CD14-positive monocyte (primary cell): Measurements from ENCODE around the genes PCYOX1, ADD2 and ATP6V1B1.

GRCh38 chr2:70044688-70045499, 42.4 kb upstream of the PCBP1 start:
- CAGE, long polyA plus RNA = no peak

GRCh38 chr2:70070713-70071134, 16.6 kb upstream of the PCBP1 start:
- CAGE, long polyA plus RNA = no peak

DNA sequence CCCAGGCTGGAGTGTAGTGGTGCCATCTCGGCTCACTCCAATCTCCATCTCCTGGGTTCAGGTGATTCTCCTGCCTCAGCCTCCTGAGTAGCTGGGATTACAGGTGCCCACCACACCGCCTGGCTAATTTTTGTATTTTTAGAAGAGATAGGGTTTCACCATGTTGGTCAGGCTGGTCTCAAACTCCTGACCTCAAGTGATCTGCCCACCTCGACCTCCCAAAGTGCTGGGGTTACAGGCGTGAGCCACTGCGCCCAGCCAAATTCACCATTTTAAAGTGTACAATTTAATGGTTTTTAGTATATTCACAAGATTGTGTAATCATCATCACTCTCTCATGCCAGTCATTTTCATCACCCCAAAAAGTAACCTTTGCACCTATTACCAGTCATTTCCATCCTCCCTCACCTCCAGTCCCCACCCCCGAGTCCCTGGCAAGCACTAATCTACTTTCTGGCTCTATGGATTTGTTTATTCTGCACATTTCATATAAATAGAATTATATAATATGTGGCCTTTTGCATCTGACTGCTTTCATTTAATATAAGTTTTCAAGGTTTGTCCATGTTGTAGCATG, 10.7 kb downstream of the PCBP1 start:
- CAGE, long polyA plus RNA = no peak

GRCh38 chr2:70103737-70104199, 16.5 kb downstream of the PCBP1 start:
- CAGE, long polyA plus RNA = no peak

- CAGE, long polyA plus RNA = no peak
Observed at GRCh38 chr2:70115352-70116495, 28.4 kb downstream of the PCBP1 start.

DNA sequence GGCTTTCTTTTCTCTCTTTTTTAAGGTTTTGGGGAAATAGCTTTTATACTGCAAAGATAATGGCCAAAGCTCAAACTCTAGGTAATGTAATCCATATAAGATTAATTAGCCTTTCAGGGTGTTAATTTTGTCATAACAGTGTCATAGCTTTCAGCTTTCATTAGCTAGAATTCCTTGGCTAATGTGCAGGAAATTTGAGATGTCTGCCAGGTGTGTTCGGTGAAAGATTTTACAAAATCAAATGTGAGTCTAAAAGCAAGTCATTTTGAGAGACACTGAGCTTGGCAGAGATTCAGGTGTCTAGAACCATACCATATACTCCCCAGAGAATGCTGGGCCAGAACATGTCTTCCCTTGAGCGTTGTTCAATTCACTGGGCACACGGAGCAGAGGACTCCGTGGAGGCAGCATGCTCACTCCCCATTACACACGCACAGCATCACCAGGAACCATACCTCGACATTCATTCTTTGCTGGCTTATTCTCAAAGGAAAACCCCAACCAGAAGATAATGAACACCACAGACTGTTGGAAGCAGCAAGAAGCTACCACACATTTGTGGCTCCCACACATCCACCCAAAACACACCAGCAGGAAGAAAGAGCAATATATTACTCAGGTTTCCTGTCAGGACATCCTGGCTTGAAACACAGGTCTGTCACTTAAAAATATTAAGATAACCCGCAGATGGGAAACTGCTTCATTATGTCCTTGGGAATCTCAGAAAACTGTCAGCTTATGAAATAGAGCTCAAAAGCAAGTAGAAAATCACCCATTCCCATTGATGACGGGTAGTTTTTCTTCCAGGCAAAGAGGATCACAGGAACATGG, 46.2 kb downstream of the PCBP1 start:
- CAGE, long polyA plus RNA = no peak

GRCh38 chr2:70257829-70258300, at the start of gene PCYOX1:
Gene PCYOX1 (plus strand): TSS chr2:70258137.
- CAGE, long polyA plus RNA = no peak

- CAGE, long polyA plus RNA = no peak
Observed at GRCh38 chr2:70292634-70293608, 619 bp downstream of the SNRPG start.

- CAGE, long polyA plus RNA = no peak
Observed at GRCh38 chr2:70381745-70382281, 79.9 kb upstream of the FAM136A start.

DNA sequence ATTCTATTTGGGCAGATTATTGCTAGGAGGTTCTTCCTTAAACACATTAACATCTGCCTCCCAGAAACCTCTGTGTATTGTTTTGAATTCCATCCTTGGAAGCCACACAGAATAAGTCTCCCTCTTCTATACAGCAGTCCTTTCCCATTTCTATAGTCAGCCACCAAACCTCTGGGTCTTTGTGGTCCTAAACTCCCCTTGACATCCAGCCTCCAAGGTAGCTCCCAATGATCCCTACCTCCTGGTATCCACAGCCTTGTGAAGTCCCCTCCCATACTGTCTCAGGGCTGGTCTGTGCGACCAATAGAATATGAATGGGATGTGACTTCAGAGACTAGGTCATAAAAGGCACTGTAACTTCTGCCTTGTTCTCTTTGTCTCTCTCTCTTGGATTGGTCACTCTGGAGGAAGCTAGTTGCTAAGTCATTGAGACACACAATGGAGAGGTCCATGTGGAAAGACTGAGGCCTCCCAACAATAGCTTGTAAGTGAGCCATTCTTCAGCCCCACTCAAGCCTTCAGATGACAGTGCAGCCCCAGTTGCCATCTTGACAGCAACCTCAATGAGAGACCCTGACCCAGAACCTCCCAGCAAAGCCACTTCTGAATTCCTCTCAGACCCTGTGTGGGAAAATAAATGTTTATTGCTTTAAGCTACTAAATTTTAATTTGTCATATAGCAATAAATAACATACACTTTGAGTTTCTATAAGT, 72.1 kb downstream of the TGFA start:
- CAGE, long polyA plus RNA = no peak

- CAGE, long polyA plus RNA = no peak
Observed at GRCh38 chr2:70552501-70553319, 916 bp downstream of the TGFA start.

GRCh38 chr2:70767330-70768350, at the start of gene ADD2:
Gene ADD2 (minus strand): TSS chr2:70768200.
- CAGE, long polyA plus RNA = no peak

DNA sequence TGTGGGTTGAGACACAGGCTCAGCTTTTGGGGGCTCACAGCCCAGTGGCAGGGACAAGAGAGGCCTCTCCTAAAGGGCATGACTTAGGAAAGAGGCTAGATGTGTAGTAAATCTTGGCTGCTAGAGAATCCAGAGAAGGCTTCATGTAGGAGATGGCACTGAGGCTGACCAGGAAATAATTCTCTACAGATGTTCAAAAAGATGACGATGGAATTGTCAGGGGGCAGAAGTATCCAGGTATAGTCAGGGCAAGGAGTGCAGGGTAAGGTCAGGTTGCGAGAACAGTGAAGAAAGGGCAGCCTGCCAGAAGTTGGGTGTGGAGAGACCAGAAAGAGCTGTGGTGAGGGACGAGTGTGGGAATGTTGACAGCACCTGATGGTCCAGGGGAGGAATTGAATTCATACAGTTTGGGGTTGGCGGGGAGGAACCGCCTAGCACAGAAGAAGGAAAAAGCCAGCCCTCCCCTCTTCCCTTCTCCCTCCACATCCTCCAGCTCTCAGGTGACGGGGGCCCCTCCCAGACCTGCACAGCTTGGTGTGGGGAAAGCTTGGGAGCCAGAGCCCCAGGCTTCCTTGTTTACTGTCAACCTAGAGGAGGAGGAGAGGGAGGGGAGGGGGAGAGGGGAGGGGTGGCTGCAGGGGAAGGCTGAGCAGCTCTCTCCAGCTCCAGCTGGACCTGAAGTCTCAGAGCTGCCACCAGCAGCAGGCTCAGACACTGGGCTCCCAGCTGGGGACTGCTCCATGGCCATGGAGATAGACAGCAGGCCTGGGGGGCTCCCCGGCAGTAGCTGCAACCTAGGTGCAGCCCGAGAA, at the start of gene ATP6V1B1:
Gene ATP6V1B1, plus strand, starts transcription at position 686 of the 812 bp plus-strand sequence.
- CAGE, long polyA plus RNA = no peak

DNA sequence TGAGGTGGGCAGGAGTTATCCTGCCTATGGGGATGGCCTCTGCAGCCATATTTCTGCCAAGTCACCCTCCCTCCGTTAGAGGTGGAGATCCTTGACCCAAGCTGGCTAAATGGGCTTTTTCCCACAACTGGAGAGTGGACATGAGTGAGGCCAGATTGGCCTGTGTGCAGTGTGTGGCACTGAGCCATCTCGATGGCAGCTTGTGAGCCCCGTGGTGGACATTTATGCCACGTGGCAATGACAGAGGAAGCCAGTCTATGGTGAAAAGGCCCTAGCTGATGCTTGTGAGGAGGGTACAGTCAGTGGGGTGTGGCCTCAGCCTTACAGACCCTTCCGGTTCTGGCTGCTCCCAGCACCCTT, 9.6 kb upstream of the TEX261 start:
- CAGE, long polyA plus RNA = no peak

DNA sequence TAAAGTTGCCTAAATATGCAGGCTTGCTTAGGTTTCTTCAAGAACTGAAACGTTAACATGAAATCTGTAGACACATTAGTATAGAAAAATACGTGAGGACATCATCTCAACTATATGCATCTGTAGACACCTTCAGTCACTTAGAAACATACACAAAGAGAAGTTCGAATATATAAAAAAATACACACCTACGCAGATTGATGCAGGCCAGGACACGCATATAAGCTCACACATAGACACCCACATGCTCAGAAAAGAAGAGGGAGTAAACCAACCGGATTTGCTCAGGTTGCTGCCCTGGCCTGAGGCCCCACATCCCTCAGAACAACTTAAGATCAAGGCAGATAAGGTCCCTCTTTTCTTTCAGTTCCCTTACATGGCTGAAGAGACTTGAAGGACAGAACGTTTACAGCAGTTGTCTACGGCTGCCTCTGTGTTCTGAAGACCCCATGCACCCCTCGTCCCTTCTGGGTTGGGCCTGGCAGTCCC, 4.5 kb upstream of the NAGK start:
- CAGE, long polyA plus RNA = no peak

- CAGE, long polyA plus RNA = no peak
Observed at GRCh38 chr2:71357110-71357878, 25.7 kb downstream of the ZNF638 start.

- CAGE, long polyA plus RNA = no peak
Observed at GRCh38 chr2:71416739-71417695, 49.5 kb upstream of the DYSF start.

DNA sequence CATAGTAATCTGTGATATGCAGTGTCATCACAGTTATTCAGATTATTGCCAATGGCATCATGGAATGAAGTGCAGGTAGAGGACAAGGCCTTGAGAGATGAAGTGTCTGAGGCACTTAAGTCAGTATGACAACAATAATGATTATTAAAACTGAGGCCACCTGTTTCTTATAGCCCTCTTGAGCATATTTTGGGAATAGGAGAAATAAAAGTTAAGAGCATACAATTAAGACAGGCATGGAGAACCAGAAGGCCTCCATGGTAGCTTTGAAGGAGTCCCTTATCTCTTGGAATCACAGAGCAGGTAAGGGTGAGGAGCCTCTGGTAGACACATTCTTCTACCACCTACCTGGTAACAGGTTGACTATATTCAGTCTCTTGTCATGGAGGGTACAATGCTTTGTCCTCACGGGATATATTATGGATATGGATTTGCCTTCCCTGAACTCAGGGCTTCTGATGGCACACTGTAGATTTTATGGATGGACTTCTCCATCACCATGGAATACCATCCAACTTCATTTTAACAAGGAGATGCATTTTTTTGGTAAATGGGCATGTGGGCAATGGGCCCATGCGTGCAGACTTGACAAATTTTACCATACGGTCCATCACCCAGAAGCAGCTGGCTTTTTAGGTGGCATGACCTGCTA, 22.6 kb upstream of the DYSF start:
- CAGE, long polyA plus RNA = no peak

DNA sequence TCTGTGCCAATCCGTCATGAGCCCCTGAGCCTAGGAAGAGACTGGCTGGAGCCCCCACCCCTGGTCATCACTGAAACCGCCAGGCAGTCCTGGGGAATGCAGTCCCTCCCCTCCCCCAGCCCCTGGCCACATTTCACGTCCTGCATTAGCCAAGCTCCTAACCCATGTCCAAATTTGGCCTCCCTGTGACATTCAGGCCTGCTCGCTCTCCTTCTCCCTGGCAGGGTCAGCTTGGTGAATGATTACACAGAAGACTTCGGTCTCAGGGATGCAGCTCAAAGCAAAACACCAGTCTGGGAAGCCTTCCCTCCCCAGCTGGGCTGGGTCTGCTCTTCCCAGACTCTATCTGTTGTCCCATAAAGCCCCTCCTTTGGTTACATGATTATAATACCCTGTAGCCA, 10.3 kb upstream of the DYSF start:
- CAGE, long polyA plus RNA = no peak

DNA sequence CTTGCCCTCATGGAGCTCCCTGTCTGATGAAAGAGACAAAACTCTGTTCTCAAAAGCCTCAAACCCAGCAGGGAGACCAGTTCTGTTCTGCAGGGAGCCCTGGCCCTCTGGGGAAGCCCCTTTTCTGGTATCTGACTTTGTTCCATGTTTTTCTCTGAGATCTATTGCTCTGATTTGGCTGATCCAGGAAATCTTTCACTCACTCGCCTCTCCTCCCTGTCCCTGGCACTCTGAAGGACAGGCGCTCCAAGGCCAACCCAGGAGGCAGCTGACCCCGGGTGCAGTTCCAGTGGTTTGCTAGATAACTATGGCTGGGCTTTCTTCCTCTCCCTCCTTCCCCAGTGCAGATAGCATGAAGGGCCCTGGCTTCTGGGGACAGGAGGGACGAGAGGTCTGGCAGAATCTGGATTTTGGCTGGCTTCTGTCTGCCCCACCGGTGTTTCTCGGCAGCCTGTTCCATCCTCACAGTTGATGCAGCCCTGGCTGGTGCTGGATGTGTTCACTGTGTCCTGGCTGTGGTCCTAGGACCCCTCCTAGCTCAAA, 149.0 kb downstream of the DYSF start:
- CAGE, long polyA plus RNA = no peak